Neural progenitor cell (in vitro differentiated cells): ENCODE measurements around the genes ENO3, MIS12 and XAF1.

GRCh38 chr17:4741578-4742263 lies 2.0 kb upstream of the CXCL16 start:
- RAMPAGE, long total RNA, result no peak

GRCh38 chr17:4892801-4893816 lies 6.2 kb upstream of the C17orf107 start:
- RAMPAGE, long total RNA, result no peak

DNA sequence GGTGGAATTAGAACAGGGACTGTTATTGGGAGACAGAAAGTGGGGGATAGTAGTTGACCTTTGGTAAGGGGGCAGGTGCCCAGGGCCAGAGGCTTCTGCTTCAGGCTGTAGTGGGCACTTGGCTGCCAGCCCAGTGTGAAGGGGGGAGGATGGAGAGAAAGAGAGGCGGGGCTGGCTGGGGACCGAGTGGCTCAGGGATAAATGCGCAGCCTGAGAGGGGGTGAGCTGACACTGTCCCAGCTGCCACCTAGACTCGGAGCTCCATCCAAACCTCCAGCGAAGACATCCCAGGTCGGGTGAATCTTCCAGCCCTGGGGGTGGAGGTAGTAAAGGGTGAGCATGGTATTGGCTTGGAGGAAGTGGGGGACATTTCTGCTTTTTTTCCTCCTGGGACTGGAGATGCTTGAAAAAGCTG lies at the start of gene ENO3:
Gene ENO3, plus strand, starts transcription at position 228 of the 415 bp plus-strand sequence.
- RAMPAGE, long total RNA, result no peak

GRCh38 chr17:4980969-4981334 lies 6.5 kb downstream of the CAMTA2 start:
- RAMPAGE, long total RNA, result no peak

DNA sequence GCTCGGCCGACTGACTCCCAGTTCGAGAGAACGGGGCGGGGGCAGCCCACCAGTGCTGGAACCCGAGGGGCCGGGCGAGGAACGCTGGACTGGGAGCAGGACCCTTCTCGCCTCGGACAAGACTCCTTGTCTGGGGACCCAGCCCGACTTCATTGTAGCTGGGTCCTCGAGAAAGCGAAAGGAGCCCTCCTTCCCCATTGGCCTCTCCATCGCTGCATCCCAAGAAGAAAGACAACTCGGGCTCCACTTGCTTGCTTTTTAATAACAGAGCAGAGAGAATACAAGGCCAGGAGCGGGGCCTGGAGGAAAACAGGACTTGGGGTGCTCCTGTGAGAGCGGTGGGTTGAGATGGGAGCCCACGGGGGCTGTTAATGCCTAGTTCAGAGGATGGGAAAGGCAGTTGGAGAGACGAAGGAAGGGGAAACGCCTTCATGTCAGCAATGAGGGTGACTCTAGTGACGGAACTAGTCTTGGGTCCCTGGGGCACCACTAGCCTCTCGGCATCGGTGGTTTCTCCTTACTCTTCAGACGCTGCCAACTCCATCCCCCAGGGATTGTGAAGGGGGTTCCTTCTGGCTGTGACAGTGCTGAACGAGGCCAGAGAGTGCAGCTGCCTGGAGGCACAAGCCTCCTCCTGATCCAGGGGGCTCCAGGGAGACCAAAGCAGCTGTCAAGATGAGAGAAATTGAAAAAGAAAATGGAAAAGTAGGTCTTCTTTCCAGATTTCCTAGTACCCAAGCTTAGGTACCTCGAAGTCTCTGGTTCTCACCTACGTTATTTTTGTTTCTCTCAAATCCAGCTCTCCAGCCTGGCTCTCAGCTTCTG lies 625 bp upstream of the CAMTA2 start:
- RAMPAGE, long total RNA, result no peak

DNA sequence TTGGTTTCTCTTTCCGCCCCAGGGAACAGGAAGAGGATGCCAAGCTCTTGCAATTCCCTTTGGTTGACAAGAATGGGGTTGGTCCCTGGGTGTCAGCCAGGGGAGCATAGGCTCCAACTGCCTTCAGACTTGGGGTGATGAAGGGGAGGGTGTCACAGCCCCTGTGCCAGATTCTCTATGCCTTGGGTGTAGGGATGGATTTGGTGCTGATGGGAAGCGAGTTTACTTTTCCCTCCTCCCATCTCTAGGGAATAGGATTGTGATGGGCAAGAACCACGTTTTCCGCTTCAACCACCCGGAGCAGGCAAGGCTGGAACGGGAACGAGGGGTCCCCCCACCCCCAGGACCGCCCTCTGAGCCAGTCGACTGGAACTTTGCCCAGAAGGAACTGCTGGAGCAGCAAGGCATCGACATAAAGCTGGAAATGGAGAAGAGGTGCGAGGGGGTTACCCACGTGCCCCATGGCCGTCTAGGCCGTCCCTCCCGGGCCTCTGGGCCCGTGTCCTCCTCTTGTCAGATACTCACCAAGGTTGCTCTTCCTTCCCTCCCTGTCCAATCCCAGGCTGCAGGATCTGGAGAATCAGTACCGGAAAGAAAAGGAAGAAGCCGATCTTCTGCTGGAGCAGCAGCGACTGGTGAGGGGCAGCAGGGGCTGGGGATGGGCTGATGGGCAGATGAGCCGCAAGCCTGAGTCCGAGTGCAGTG lies 14.8 kb downstream of the SLC52A1 start:
- RAMPAGE, long total RNA, result no peak

DNA sequence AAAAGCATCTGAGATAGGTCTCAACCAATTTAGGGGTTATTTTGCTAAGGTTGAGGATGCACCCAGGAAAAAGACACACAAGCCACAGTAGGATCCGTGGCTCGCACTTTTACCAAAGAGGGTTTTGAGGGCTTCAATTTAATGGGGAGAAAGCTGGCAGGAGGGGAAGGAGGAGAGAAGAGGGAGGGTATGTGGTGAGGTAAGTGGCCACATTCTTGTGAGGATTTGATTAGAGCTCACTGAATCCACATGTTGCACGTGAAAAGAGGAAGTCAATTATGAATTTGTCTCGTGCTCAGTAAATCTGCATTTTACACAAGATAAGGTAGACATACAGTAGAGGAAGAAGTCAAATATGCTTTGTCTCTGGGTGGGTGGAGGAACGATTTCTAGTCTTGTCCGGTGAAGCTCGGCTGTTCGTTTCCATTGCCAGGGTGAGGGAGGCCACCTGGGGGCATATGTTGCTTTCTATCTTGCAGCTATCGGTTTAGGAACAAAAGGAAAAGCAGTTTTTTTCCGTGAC lies 876 bp downstream of the ZNF232 start:
- RAMPAGE, long total RNA, result no peak

- RAMPAGE, long total RNA, result no peak
These were observed 888 bp downstream of the RABEP1 start for GRCh38 chr17:5282952-5283391.

GRCh38 chr17:5283553-5283872 lies 1.4 kb downstream of the RABEP1 start:
- RAMPAGE, long total RNA, result no peak

- RAMPAGE, long total RNA, result start-site peak on the plus strand at chr17:5486559-5486573, 56 and 174 reads in 2 replicates; start-site peak on the plus strand at chr17:5486861-5486917, 27 and 32 reads in 2 replicates
These were observed at the start of gene MIS12 for GRCh38 chr17:5486253-5487182. TSS of gene MIS12 (plus strand) at chr17:5486566.

GRCh38 chr17:5508706-5509398 lies 8.0 kb upstream of the ENSG00000286190 start:
- RAMPAGE, long total RNA, result no peak

DNA sequence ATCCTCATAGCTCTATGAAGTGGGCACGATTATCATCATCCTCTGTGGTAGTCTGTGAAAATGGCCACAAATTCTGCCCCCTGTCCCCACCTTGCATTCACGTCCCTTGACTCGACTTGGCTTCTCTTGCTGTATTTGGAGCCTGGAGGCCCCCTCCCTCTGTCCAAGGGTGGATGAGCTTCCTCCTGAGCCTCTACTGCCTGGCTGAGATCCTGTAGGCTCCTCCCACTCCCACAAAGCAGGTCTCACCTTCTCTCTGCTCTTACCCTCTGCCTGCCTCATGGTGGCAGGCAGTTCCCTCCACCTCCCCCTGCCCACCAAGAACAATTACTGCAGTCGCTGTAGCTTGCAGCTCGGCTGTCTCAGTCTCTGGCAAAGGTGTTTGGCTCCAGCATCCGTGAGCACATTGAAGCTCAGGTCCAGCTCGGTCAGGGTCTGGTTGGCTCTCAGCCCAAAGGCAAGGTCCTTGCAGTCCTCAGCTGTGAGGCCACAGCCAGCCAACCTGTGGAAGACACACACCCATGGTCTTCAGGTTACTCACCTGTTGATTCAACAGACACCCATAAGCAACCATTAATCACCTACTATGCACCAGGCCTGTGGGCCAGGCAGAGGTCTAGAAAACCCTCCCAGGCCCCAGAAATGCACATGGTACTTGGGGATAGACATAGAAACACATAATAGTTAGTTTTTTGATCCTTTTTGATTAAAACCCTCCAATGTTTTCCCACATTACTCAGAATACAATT lies 40.9 kb upstream of the ENSG00000286190 start:
- RAMPAGE, long total RNA, result no peak

GRCh38 chr17:6089842-6090690 lies 19.9 kb downstream of the WSCD1 start:
- RAMPAGE, long total RNA, result no peak

DNA sequence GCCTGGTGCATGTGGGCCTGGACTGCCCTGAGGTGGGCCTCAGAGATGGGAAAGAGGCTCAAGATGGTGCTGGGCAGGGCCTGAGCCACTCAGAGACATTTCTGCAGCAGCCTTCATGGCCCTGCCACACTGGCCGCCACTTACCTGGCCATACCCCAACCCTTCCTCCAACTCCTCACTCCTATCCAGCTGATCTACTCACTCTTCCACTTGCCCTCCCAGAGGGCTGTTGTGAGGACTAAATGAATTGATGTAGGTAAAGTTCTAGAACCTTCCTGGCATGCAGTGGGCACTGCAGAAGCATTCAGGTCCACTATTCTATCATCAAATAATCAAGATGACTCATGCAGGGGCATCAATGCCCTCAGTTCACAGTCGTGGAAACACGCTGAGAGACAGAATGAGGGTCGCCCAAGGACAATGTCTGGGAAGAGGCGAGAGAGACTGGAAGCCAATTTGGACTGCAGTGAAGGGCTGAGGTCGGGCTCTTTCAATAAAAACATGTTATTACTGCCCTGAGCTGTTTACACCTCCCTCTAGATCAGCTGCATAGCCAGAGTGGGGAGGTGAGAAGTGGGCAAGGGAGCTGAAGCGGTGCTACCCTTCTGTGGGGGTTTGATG lies 120.2 kb downstream of the WSCD1 start:
- RAMPAGE, long total RNA, result no peak

- RAMPAGE, long total RNA, result no peak
These were observed 121.3 kb downstream of the WSCD1 start for GRCh38 chr17:6191463-6191922.

GRCh38 chr17:6323456-6324136 lies 111.3 kb downstream of the AIPL1 start:
- RAMPAGE, long total RNA, result no peak

DNA sequence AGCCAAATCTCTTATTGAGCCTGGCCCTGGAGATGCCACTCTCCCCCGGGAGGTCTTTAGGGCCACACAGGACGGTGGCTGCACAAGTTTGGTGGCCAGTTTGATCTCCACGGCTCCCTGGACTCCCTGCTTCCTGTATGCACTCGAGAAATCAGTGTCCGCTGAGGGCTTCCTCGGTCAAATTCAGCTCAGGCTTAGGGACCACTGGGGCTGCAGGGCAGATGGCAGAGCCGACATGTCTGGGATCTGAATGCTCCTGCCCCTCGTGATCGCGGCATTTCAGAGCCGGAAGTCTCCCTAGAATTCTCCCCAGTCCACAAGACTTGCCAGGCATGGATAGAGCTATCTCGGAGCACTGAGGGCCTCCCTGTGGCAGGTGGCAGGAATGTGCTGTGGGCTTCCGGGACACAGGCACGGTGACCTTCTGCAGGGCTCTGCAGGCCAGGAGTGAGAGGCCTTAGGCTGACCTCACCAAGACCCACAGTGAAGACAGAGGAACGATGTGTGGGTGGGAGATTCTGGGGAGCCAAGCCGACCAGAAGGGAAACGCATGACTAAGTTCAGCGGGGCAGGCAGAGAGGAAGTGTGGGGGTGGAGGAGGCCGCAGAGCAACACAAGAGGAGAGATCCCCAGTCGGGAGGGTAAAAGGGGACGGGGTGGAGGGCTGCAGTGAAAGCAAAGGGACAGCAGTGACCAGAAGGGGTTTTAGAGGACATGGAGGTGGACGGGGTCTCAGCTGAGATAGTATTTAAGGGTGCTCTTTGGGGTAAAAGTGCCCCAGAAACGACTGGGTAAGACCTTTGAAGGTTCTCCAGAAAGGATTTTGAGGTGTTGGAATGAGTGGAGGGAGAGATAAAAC lies 18.8 kb upstream of the PITPNM3 start:
- RAMPAGE, long total RNA, result no peak

GRCh38 chr17:6683150-6683660 lies 30.0 kb downstream of the SLC13A5 start:
- RAMPAGE, long total RNA, result no peak

DNA sequence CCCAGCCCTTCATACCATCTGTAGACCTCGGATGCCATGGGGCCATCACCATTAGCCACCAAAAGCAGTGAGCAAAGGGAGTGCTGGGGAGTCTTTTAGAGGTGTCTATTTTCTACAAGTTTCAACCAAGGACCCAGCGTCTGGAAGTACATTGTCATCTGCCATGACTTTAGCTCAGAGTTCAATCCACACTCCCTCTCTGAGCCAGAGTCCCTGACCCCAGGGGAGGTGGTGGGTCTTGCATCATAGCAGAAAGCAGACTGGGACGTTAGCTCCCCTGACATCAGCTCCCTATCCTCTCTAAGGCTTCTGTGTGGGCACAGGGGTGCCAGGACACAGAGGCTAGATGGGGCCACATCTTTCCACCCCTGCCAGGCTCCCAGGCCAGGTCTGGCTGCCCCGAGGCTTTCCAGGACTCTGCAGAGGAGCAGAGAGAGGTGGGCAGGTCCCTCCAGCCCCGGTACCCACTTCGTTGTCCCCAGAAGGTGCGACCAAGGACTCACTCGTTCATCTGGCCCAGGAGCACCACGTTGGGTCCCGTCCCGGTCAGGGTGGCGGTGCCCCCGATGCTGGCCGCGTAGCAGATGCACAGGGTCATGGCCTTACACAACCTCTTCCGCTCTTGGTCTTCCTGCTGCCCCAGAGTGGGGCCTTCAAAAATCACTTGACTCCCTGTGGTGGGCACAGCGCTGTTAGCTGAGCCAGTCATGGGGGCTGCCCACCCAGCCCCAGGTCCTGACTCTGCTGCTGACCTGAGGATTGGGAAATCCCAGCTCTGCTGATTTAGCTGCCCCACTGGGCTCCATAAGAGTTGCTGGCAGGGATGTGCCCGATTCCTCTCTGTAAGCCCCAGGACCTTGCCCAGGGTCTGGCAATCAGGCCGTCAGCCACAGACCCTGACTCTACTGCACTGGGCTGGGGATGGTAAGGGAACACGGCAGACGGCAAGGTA lies 10.4 kb downstream of the SLC13A5 start:
- RAMPAGE, long total RNA, result no peak

DNA sequence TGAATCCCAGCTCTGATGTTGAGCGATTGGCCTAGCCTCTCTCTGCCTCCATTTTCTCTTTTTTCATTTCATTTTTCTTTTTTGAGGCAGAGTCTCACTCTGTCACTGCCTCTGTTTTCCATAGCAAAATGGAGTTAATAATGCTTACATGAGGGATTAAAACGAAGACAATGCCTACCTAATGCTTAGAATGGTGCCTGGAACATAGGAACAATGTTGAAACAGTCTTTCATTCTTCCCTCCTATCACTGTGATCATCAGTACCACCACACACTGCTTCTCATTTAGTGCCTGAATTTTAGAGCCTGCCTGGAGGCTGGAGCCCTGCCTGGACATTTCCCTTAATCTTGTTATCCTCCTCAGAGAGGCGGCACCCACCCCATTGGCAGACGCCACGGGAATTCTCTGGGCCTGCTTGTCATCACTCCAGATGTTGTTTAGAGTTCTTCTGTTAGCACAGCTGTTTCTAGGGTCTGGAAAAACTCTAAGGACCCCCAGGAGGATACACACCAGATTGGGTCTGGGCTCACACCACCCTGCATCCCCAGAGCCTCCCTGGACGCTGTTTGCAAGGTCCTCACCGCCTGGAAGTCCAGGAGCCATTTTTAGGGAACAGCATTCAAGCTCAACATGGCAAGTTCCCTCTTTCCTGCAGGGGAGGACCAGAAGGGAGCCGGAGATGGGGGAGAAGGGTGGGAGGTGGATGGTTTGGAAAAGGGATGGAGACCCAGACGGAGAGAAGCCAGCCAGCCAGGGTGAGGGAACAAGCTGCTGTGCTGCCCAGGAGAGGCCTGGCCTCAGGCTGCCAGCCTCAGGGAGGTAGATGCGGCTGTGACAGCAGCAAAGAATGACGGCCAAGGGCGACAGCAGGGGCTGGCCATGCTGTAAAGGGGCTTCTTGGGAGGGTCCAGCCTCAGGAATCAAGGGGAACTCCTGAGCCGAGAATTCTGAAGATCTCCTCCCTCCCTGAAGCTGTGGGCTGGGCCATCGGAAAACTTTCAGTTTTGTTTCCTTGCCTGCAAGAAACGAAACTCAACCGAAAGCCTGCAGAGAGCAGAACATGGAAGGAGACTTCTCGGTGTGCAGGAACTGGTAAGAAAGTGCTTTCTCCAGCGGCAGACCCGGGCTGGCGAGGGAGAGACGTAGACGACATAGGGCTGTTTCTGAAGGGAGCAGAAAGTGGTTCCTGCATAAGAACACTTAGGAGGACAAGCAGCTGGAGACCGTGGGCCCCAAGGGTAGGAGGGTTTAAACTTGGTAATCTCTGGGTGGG lies at the start of gene XAF1:
Gene XAF1, plus strand, starts transcription at position 1,028 of the 1,273 bp plus-strand sequence.
- RAMPAGE, long total RNA, result no peak